ENCODE results near the gene SHISAL2A.

- RRBS: 2% methylated on average over 38 of the region's 99 CpGs
Observed at GRCh38 chr1:50977655-50978740, 8.0 kb downstream of the CDKN2C start.

DNA sequence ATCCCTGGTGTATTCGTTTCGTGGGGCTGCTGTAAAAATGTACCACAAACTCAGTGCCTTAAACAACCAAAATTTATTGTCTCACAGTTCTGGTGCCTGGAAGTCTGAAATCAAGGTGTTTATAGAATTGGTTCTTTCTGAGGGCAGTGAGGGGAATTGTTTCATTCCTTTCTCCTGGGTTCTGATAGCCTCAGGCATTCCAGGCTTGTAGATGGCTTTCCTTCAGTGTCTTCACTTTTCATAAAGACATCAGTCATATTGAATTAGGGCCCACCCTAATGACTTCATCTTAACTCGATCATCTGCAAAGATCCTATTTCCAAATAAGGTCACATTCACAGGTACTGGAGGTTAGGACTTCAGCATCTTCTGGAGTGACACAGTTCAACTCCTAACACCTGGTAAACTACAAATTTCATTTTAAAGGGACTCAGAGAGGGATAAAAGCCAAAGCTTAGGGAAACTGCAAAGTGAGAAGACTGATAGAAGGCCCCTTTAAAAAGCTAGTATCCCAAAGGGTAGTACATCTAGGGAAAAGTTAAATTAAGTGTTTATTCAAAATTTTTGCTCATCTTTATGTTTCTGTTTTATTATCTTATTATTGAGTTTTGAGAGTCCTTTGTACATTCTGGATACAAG lies 15.1 kb downstream of the CDKN2C start:
- RRBS: no CpG with 5 or more reads among the region's 3 CpGs

DNA sequence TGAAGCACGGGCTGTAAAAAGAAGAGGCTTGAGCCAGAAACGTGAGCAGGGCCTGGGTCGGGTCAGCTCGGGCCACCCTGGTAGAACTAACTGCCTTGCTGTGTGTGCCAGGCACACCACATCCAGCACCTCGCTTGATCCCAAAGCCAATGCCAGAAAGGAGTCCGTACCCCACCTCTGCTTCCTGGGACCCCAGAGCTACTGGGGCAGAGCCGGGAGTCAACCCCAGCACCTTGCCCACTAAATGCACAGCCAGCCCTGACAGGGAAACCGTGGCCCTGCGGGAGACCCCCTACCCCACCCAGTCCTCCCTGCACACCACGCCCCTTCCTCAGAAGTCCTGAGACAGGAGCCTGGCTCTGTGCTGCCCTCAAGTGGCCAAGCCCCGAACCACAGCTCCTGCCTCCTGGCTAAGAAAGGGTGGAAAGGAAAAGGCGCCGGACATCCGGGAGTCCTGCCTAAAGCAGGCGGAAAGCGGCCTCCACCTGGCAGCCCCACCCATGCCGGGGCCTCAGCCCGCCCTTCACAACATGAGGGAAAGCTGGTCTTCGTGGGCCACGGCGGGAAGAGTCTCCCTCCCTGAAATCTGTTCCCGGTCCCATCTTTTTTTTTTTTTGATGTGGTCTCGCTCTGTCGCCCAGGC lies 33.6 kb downstream of the TTC39A start:
- RRBS: 3% methylated on average over 7 of the region's 24 CpGs

DNA sequence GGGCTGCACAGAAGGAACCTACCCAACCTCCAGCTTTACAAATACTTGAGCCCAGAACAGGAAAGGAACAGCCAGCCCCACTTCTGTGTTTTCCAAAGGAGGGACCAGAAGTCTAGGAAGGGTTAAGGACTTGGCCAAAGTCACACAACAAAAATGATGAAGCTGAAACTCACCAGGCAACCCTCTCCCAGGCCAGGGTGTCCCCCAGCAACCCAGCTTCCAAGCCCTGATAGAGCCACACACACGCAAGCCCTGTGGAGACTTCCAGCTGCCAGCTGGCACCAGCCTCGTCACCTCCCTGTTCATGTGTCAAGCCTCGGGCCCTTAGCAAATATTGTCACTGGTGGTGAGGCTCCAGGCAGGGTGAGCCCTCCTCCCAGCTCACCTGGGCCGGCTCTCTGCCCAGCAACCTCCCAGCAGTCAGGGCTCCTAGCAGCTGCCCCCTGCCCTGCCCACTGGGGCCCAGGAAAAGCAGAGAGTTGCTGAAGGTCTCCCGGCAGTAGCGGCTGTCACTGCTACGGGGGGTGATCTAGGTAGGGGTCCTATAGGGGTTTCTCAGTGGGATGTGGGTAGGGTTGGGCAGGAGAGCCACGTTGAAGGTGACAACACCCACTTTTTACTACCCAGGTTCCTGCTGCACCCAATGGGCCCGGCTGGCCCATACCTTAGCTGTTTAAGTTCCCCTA lies 942 bp downstream of the TTC39A start:
- RRBS: 51% methylated on average over 2 of the region's 9 CpGs

DNA sequence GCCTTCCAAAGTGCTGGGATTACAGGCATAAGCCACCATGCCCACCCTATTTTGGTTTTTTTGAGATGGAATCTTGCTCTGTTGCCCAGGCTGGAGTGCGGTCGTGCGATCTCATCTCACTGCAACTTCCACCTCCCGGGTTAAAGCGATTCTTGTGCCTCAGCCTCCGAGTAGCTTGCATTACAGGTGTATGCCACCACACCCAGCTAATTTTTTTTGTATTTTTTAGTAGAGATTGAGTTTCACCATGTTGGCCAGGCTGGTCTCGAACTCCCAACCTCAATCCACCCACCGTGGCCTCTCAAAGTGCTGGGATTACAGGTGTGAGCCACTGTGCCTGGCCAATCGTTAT lies 40.5 kb upstream of the TTC39A start:
- RRBS: no CpG with 5 or more reads among the region's 9 CpGs

DNA sequence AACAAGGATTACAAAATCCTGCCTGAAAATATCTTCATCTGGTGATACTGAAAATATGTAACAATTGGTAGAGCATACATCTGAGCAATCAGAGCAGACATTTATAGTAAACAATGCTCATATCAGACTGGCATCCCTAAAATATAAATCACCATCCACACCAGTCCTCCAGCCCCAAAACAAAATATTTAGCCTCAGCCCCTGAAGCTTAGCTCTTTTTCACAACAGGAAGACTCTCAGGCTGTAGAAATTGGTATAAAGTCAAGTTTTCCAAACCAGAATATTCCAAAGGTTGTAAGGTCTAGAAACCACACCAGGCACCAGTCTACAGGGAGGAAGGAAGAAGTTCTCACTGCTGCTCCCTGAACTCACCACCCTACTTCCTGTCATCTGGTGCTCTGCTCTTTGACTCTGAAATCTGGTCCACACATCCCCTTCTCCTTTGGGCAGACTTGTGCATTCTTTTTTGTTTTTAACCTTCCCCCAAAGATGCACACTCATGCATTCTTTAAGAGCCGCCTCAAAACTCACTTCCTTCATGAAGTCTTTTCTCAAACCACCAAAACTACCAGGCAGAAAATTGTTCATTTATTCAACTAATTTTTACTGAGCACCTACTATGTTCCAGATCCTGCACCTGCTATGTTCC lies 29.9 kb upstream of the EPS15 start:
- RRBS: no CpG with 5 or more reads among the region's 1 CpG

DNA sequence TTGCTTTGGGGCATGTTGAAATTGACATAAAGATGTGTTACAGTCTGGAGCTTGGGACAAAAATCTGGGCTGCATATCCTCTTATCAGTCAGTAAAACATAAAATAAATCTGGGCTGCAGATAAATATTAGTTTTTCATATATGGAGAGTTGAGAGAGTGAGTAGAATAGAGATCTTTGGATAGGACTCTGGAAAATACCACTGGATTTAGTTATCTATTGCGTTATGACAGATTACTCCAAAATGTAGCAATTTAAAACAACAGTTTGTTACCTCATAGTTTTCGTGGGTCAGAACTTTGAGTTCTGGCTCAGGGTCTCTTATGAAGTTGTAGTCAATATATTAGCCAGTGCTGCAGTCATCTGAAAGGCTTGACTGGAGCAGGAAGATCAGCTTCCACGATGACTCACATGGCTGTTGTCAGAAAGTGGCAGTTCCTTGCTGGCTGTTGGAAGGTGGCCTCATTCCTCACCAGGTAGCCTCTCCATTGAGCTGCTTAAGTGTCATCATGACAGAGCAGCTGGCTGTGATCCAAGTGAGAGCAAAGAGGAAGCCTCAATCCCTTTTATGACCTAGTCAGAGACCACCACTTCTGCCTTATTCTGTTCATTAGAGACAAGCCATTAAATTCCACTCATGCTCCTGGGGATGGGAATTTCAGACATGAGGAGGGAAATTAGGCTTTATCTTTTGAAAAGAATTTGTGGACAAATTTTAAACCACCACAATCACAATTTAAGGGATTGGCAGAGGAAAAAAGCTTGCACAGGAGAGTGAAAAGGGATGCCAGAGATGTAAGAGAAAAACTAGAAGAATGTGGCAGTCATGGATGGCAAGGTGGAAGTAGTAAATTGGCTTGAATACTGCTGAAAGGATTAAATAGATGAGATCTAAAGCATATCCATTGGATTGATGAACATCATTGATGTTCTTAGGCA lies 5.6 kb downstream of the OSBPL9 start:
- RRBS: no CpG with 5 or more reads among the region's 3 CpGs

GRCh38 chr1:51686284-51687099 lies 69.6 kb downstream of the OSBPL9 start:
- RRBS: no CpG with 5 or more reads among the region's 3 CpGs

- RRBS: no CpG with 5 or more reads among the region's 3 CpGs
Observed at GRCh38 chr1:52139842-52140301, 2.0 kb upstream of the ZFYVE9 start.

GRCh38 chr1:52332552-52333290 lies 33.3 kb downstream of the CC2D1B start:
- RRBS: no CpG with 5 or more reads among the region's 4 CpGs

DNA sequence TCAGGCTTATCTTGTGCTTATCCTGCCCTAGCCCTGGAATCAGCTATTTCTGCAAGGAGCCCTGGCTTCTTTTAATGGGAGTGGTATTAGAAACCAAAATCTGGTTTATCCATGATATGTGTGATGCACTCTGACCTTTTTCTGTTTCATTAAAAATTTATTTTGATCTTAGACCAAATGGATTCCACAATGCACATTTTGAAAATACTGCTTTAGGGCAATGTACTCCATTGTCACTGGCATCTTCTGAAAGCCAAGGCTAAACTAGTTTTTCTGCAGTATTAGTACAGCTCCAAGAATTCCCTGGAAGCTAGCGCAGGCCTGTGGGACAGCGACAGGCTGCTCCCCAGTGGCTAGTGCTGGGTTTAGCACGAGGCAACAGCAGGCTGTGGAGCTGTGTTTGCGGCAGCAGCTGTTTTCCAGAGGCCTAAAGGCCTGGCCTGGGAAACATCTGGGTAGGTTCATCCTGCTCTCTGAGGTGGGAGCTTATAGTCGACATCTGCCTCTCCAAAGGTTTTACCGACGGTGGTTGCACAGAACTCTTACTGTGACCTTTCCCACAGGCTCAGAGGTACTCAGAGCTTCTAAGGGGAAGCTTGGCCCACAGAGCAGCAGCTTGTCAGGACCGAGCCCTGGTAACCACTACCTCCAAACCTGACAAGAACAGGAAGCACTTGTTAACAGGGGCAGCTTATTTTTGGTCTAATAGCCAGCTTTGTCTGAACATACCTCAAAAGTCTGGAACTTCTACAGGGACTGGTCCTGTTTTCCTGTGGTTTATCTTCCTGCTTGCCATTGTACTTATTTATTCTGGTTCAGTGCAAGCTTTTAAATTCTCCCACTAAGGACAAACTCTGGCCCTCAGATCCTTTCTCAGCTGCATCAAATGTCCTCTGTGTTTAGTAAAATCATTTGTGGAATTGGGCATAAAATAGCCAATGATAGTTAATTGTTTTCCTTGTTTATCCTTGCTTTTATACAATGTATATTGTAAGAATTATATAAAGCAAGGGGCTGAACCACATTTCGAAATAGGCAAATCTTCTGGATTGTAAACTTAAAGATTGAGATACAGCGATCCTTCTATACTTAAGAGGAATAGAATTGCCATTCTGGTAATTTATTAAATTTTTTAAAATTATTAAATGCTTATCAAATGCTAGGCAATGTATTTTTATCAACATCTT lies 17.1 kb downstream of the CC2D1B start:
- RRBS: no CpG with 5 or more reads among the region's 10 CpGs

GRCh38 chr1:52356192-52356703 lies 9.8 kb downstream of the CC2D1B start:
- RRBS: no CpG with 5 or more reads among the region's 6 CpGs

GRCh38 chr1:52477463-52477857 lies 73.1 kb downstream of the PRPF38A start:
- RRBS: no CpG with 5 or more reads among the region's 3 CpGs

DNA sequence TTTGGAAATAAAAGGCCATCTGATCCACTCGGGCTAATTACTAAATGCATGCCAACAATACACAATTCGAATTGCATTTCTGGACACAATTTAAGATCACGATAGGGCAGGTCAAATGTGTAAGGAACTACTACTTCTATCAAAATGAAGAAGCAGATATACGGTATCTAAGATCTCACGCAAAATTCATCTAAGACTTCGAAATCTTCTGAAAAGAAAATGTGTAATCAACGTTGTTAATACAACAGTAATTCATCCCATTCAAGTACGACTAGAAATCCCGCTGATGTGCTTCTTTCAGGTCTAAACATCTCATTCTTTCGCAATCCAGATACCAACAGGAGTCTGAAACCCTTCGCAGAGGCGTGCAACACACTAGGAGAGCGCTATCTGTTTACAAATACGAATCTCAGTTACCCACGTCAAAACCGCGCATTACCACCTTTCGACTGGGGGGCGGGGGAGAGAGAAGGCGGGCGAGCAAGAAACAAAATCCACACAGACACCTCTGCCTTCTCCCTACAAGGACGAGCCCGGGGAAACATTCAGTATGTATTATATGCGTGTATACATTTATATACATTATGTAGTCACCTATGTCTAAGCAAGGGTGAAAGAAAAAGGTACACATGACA lies 865 bp downstream of the TUT4 start:
- RRBS: no CpG with 5 or more reads among the region's 24 CpGs

- RRBS: 7% methylated on average over 25 of the region's 108 CpGs
Observed at GRCh38 chr1:52632530-52633697, at the start of gene SHISAL2A. Gene SHISAL2A (plus strand): TSS chr1:52633168.

DNA sequence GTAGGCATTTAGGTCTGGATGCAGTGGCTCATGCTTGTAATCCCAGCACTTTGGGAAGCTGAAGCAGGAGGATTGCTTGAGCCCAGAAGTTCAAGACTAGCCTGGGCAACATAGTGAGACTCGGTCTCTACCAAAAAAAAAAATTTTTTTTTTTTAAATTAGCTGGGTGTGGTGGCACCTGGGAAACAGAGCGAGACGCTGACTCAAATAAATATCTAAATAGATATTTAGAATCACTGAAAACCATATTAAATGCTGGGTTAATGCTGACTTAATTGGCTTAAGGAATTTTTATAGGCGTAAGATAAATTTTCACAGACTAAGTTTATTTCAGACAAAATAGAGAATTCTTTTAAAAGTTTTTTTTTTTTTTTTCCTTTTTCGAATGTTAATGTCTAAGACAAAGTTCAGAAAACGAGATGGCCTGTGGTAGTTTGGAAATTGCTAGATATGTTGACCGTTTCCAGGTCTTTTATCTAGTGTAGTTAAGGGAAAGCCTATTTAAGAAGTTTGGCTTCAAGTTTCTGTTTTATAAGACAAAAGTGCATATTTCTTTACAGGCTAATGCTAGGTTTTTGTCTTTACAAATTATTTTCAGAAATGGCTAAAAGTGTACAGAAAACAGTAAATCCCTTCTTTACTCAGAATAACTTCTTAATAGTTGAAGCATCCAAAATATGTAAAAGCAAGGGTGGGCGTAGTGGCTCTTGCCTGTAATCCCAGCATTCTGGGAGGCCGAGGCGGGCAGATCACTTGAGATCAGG lies 19.2 kb upstream of the ZYG11A start:
- RRBS: no CpG with 5 or more reads among the region's 10 CpGs

GRCh38 chr1:53082259-53082861 lies 20.3 kb downstream of the PODN start:
- RRBS: no CpG with 5 or more reads among the region's 10 CpGs

- RRBS: 50% methylated on average over 1 of the region's 7 CpGs
Observed at GRCh38 chr1:53092992-53093263, 30.9 kb downstream of the PODN start.